Endothelial cell (in vitro differentiated cells): ENCODE measurements around the genes NDUFAF4 and POU3F2.

GRCh38 chr6:89664406-89664791, 25.9 kb upstream of the LYRM2 start:
- PRO-cap, result no peak

GRCh38 chr6:90175879-90176258, 120.8 kb downstream of the BACH2 start:
- PRO-cap, result no peak

DNA sequence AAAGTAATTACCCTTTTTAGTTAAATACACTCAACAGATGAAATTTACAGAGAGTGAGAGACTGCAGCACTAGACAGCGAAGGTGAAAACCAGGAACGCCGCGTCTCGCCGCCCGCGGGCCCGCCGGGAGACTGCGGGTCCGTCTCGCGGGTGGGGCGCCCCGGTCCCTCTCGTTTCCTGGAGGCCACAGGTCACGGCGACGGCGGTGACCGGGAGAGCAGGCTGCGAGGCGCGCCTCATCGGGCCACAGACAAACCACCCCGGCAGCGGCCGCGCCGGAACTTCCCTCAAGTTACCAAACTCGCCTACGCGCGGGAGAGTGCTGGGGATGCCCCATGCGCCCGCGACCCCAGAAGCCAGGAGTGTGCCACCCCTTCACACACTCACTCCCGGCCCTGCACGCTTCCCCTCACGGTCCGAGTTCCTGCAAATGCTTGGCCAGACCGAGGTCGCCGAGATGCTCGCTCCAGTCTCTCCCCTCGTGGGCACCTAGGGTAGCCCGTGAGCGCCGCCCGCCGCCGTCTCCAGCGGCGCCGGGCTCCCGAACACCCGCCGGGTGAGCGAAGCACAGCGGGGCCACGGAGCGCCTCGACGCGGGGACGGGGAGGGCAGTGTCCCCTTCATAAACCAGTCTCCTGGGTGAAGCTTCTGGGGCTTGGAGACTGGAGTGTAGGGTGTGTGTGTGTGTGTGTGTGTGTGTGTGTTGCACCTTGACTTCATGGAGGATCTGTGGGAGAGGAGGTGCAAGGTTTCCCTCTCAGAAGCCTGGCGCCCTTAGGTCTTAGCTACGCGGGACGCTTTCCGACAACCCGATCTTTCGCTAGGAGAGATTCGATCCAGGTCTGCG, 1.4 kb downstream of the BACH2 start:
- PRO-cap, result no peak

- PRO-cap, result bidirectional peak, plus-strand start at chr6:90297126, minus-strand start at chr6:90297006
These were observed 310 bp upstream of the BACH2 start for GRCh38 chr6:90297070-90297235.

- PRO-cap, result no peak
These were observed 125.5 kb downstream of the MAP3K7 start for GRCh38 chr6:90461322-90461728.

DNA sequence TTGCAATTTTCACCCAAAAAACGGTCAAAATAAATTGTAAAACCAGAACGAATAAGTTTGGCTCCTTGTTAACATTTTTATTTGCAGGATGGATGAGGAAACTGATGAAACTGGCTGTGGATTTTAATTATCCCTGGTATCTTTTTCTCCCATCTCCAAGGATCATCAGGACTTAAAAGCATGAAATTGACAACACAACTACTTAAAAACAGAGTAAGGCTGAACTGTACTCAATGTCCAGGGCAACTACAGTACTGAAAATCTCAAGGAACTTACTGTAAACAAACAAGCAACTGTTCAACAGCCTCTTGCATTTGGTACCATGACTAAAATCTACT, 72.8 kb downstream of the MAP3K7 start:
- PRO-cap, result no peak

GRCh38 chr6:92589989-92590395, 829.4 kb downstream of the EPHA7 start:
- PRO-cap, result no peak

GRCh38 chr6:94558952-94559516, 1018.3 kb upstream of the MANEA start:
- PRO-cap, result no peak

DNA sequence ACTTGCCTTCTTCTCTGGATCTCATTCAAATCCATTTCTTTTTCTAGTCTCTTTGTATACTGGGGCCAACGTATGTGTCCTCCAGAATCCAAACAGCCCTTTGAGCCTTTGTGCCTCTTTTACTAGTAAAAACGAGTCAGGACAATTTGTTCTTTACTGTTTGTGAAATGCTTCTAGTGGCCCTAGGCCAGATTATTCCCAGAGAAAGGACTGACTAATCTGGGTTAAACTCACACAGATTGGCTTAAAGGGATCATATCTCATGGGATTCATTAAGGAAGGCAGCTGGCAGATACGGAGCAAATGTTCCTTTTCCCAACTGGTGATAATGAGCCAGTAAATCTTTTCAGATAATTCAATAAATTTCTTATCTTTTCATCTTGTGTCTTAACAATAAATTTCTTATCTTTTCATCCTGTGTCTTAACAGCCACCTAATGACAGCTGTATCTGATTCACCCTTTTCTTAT, 32.0 kb upstream of the MANEA start:
- PRO-cap, result no peak

DNA sequence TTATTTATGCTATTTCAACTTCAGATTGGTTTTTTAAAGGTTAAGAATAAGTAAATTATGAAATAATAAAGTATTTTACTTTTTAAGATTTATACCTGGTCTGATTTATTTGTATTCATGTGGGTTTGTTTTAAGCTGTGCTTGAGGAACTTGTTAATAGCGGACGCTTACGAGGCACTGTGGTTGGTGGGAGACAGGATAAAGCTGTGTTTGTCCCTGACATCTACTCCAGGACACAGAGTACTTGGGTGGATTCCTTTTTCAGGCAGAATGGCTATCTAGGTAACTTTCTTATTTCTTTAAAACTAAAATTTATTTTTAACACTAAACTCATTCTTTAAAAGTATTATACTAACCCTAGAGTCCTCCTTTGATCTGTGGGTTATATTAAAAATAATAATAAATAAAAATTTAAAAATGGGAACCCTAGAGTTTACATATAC, 14.5 kb downstream of the UFL1 start:
- PRO-cap, result no peak

- PRO-cap, result no peak
These were observed 4.6 kb downstream of the NDUFAF4 start for GRCh38 chr6:96893037-96893526.

DNA sequence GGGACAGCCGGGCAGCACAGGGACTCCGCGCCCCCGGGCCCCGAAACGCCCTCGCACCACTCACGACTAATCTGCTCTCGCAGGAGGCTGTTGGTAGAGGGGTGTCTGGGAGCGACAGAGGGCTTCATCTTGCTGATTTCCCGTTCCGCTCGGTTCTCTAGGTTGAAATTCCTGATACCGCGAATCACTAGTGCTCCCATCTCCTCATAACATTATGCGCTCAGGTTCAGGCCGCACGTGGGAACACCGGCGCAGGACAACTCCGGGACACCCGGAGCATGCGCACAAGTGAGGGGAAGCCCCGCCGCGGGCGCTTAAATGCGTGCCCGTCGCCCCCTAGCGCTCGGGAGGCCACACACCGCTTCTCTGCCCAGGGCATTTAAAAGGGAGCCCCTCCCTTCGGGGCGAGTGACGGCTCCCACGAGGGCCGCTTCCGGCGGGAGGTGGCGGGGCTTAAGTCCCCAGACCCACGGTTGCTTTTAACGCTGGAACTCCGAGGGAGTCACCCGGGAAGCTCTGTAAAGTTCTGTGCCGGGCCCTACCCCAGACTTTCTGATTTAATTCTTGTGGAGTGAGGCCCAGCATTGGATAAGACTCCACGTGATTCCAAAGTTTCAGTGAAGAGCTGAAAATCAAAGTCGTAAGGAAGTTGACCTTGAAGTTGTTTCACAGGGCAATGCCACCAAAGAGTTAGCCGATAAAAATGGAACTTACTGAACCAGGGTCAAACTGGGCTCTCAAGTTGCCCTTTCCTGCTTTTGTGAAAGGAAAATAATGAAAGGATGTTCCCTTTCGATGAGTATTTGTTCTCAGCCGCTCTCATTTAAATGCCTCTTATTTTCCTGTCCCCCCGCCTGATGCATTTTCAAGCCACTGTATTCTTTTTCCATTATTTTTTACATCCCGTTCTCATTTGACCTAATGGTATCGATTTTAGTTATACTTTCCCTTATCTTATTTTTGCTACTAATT, at the start of gene NDUFAF4:
TSS of gene NDUFAF4 (minus strand) at position 290 of the 972 bp plus-strand sequence.
- PRO-cap, result bidirectional peak, plus-strand start at position 482 of the sequence, minus-strand start at position 159 of the sequence; bidirectional peak, plus-strand start at position 800 of the sequence, minus-strand start at position 739 of the sequence

- PRO-cap, result no peak
These were observed 1.9 kb downstream of the KLHL32 start for GRCh38 chr6:96926368-96926984.

- PRO-cap, result no peak
These were observed 418.0 kb upstream of the POU3F2 start for GRCh38 chr6:98416356-98416720.

DNA sequence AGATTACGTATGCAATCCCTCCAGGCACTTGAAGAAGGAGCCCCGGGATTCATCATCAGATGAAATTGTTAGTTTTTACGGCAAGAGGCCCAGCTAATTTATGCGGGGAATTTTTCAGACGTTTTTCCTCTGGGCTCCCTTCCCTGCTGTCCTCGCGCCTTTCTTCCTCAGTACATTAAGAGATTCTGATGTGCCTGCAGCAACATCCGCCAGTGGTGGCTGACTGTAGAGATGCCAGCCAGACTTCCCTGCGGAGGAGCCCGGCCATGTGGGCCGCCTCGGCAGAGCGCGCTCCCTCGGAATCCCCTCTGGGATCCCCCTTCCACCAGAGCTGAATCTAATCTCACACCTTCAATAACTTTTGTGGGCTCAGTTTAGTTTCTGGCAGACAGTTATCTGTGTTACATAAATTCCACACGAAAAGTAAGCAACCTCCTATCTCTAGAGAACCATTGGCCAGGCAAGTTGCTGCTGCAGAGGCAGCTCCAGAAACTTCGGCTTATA, 46.3 kb upstream of the POU3F2 start:
- PRO-cap, result no peak

- PRO-cap, result unidirectional peak, plus-strand start at chr6:98834574; unidirectional peak, plus-strand start at chr6:98834856
These were observed at the start of gene POU3F2 for GRCh38 chr6:98834438-98835589. TSS of gene POU3F2 (plus strand) at chr6:98834574.

DNA sequence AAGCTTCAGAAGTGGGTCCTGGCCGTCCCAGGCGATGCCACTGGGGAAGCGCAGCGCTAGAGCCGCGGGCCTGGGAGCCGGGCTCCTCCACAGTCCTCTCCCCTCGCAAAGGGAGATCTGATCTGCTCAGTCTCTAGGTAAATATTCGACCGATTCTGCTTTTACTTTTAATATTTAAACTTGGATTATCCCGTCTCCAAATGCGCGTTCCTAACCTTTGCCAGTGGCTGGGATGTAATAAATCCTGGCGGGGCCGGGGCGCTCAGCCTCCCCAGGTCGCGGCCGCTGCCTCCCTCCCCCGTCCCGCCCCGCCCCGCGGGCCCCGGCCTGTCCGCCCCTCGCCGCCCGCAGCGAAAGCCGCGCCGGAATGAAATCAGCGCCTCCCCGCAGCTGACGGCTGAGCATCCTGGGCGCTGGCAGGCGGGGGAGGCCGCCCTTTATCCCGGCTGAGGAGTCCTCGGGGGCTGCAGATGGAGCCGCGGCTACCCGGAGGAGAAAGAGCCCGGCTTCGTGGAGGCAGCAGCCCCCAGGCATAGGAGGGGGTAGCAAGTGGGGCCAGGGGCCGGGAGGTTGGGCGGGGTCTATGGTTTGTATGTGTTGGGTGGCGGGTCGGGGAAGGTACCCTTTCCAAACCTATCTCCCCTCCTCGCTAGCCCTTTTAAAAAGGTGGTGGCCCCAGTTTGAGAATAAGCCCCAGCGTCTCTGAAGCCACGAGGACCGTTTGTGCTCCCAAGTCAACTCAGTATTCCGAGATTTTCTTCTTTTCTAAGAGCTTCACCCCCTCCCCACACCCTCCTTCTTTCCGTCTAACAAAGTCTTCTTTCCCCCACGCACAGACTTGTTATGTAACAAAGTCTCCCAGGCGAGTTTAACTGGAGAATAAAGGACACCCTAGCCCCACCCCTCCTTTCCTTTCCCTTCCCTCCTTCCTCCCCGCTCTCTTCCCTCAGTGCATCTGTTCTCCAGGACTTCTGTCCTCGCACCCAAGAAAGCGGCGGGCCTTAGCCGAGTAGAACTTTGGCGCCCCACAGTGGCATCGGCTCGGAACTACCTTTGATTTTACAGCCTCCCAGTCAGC, 10.9 kb downstream of the POU3F2 start:
- PRO-cap, result no peak

DNA sequence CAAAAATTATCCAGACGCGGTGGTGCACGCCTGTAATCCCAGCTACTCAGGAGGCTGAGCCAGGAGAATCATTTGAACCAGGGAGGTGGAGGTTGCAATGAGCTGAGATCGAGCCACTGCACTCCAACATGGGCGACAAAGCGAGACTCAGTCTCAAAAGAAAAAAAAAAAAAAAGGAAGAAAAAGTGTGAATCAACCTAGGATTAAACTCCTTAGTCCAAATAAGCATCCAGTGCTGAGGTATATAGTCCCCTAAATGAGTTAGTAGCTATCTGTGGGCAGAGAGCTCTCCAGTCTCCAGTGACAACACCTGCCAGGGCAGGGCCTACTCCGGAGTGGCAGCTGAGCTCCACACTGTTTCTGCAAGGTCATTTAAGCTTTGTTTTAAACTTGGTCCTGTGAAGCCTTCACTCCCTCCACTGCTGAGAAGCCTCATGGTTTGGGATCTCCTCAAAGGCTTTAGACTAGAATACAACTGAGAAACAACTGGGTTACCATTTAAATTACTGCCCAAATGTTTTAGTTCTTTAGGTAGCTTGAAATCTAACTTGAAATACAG, 2.1 kb downstream of the FAXC start:
- PRO-cap, result no peak

DNA sequence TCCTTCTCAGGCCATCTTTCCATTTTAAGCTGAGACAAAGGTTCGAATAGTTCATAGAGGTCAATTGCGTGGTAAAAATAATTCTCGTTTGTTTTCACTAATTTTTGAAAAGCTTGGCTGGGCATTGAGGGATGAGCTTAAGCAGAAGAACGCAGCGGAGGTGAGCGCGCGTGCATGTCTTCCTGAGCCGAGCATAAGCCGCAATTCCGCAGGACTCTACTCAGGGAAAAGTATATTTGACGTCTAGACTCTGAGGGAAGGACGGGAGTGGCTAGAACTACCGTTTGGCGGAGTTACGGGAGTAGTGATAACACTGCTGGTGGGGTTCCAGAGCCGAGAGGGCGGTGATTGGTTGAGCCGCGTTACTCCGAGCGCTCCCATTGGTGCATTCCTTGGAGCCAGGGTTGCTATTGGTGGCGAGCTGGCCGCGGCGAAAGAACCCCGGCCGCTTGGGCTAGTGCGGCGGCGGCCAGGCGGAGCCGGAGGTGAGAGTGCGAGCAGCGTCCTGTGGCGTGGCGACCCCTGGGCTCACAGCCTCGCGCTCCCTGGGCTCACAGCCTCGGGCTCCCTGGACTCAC, 11.8 kb downstream of the PRDM13 start:
- PRO-cap, result no peak

DNA sequence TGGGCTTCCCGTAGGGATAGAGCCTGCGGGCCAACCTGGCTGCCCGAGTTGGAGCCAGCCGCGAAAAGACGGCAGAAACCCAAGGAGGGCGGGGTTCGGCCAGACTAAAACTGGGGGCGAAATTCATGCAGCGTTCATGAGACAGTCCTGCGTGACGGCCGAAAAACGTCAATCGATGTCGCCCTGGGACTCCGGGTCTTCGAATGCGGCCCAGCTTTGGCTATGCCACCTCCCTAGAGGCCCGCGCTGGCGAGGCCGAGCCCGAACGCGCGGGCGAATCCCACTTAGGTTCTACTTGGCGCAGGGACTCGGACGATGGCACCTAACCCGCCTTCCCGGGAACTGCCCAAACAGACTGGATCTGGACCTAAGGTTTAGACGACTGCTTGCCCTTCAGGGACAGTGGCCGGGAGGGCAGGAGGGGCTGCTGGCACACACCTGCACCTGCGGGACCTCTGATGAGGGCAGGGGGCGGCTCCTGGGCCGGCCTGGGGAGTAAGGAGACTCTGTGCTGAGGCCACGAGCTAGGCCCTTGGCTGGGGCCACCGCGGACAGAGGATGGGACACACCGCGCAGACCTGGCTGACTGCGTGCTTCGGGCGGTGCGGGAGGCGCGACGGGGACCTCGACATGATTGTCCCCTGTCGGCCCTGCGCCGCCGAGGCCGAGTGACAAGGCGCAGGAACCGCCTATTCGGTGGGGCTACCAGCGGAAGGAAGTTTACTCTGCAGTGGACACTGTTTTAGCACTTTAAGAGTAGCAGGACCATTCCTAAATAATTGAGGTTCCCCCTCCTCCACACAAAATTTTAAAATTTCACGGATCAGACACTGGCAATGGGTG, 6.4 kb downstream of the SIM1 start:
- PRO-cap, result no peak